ENCODE measurements around the genes HDAC10, PLXNB2 and SYCE3.

- PRO-cap, 2 experiments, result no peak in any of the 2 experiments
Measured at GRCh38 chr22:49971815-49972191, 11.2 kb downstream of the PIM3 start.

- PRO-cap, 2 experiments, result no peak in any of the 2 experiments
Measured at GRCh38 chr22:49983338-49983896, 22.8 kb downstream of the PIM3 start.

- PRO-cap, 2 experiments, result no peak in any of the 2 experiments
Measured at GRCh38 chr22:50203084-50203782, 2.4 kb downstream of the SELENOO start.

GRCh38 chr22:50250190-50251019, 660 bp downstream of the HDAC10 start:
- PRO-cap, 2 experiments, result no peak in any of the 2 experiments

GRCh38 chr22:50251020-50251818, at the start of gene HDAC10:
TSS of gene HDAC10 (minus strand) at chr22:50251265.
- PRO-cap, 2 experiments, result no peak in any of the 2 experiments

GRCh38 chr22:50304502-50305477, 2.7 kb downstream of the PLXNB2 start:
- PRO-cap, 2 experiments, result no peak in any of the 2 experiments

DNA sequence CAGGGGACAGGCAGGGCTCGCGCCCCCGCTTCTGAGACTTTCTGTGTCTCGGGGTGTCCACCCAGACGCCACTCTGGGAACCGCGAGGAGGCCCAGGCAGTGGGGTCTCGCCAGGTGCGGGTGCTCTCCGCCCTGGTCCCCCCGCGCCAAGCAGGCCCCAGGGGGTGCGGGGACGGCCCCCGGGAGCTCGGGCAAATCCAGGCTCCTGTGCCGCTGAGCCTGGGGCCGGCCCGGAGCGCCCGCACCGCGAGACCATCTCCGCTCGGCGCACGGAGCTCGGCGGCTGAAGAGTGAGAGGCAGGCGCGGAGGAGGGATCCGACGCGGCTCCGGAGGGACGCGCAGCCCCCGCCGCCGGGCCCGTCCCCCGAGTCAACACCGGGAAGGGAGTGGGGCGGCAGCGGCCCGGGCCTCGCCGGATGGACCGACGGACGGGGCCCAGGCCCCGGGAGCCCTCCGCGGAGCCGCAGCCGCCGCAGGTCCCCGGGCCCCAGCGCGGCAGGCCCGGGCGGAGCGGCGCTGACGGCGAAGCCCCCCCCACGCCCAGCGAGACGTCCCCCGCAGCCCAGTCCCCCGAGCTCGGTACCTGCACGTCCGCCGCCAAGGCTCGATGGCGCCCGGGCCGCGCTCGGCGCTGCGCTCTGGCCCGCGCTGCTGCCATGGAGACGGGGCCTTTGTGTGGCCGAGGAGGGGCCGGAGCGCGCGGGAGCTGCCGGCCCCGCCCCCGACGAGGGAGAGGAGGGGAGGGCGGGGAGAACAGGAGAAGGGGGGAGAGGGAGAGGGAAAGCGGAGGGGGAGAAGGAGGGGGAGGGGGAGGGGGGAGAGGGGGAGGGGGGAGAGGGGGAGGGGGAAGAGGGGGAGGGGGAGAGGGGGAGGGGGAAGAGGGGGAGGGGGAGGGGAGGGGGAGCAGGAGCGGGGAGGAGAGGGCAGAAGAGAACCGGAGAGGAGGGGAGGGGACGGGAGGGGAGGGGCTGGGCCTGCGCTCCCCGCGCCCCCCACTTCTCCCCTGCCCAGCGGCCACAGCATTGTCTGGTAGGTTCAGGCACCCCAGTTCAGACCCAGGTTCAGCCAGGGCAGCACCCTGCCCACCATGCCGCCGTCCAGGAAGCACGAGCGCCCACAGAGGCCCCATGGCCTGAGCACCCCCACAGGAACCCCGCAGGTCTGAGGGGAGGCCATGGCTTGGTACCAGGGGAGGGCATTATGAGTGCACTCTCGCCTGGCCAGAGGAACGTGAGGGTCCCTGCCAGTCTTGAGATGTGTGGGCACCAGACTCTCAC, at the start of gene PLXNB2:
Gene PLXNB2, minus strand, starts transcription at position 678 of the 1,278 bp plus-strand sequence.
- PRO-cap, 2 experiments, result peak in 1 of 2 experiments; most common minus-strand start position 610 of the sequence (in 1)

GRCh38 chr22:50371946-50372433, 28.9 kb downstream of the PPP6R2 start:
- PRO-cap, 2 experiments, result no peak in any of the 2 experiments

- PRO-cap, 2 experiments, result no peak in any of the 2 experiments
Measured at GRCh38 chr22:50400565-50401043, 57.5 kb downstream of the PPP6R2 start.

GRCh38 chr22:50415994-50416295, 58.9 kb downstream of the SBF1 start:
- PRO-cap, 2 experiments, result no peak in any of the 2 experiments

DNA sequence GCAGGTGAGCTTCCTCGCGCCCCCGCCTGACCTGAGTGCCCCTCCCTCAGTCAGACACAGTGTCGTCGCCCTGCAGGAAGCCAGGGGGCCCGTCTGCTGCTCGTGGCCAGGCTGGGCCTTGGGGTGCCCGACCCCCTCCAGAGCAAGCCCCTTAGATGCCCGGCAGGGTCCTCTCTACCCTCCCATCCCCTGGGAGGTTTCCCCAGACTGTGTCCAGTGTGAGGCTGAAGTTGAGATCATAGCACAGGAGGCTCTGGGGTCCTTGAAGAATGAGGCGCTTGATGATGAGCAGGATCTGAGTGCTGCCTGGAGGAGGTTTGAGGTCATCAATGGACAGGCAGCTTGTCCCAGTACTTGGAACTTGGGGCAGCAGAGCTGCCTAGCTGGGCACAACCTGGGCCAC, 31.5 kb downstream of the SBF1 start:
- PRO-cap, 2 experiments, result no peak in any of the 2 experiments

DNA sequence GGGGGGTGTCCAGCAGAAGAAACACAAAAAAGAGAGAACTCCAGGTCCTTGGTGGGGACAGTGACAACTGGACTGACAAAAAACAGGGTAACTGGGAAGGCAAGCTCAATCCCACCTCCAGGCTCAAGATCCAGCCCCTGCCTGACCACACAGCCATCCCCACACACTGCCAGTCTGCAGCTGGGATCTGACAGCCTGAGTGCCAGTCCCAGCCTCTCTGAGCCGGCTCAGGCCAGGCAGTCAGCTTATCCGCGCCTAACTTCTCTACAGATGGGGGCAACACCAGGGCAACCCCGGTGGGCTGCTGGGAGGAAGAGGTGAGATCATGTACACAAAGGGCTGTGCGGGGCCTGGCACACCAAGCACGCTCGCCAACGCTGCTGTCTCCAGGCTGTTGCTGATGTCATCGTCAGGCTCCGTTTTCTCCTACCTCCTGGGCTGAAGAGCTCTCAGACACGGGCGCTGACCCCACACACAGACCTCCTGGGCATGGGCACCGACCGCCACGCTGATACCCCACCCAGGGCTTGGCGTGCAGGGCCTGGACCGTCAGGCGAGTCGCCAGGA, 1.1 kb downstream of the SBF1 start:
- PRO-cap, 2 experiments, result peak in 1 of 2 experiments; most common plus-strand start position 452 of the sequence (in 1)

DNA sequence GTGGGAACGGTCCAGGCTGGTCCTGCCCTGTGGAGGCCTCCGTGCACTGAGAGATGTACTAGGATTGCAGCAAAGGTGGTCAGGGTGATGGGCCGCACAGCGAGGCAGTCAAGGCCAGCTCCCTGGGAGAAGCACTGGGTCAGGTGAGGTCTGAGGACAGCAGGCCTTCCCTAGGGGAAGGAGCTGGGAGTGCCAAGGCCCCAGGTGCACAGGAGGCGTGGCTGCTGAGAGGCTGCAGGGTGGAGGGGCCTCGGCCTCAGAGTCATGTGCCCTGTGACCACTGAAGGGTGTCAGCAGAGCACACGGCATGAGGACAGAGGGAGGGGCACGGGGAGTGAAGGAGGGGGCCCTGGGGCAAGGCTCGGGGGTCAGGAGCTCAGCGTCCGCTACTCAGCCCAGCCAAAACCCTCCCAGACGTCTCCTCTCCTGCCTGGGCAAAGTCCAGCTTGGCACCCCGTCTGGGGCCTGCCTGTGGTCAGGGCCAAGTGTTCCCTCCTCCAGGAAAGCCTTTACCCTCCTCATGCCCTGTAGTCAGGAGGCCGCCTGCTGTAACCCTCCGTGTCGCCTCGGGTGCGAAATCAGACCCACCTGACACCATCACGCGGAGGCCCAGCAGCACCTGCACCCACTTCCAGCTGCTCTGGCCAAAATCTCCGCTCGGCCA, 2.3 kb upstream of the MIOX start:
- PRO-cap, 2 experiments, result no peak in any of the 2 experiments

GRCh38 chr22:50532781-50533867, 826 bp upstream of the ODF3B start:
- PRO-cap, 2 experiments, result no peak in any of the 2 experiments

- PRO-cap, 2 experiments, result peak in 2 of 2 experiments; most common plus-strand start chr22:50563038 (in 2); most common minus-strand start chr22:50562889 (in 2)
Measured at GRCh38 chr22:50562803-50563836, at the start of gene SYCE3. TSS of gene SYCE3 (minus strand) at chr22:50562919.

- PRO-cap, 2 experiments, result no peak in any of the 2 experiments
Measured at GRCh38 chr22:50607660-50608065, 7.1 kb downstream of the MAPK8IP2 start.

GRCh38 chr22:50620667-50621908, 6.9 kb downstream of the ARSA start:
- PRO-cap, 2 experiments, result no peak in any of the 2 experiments

DNA sequence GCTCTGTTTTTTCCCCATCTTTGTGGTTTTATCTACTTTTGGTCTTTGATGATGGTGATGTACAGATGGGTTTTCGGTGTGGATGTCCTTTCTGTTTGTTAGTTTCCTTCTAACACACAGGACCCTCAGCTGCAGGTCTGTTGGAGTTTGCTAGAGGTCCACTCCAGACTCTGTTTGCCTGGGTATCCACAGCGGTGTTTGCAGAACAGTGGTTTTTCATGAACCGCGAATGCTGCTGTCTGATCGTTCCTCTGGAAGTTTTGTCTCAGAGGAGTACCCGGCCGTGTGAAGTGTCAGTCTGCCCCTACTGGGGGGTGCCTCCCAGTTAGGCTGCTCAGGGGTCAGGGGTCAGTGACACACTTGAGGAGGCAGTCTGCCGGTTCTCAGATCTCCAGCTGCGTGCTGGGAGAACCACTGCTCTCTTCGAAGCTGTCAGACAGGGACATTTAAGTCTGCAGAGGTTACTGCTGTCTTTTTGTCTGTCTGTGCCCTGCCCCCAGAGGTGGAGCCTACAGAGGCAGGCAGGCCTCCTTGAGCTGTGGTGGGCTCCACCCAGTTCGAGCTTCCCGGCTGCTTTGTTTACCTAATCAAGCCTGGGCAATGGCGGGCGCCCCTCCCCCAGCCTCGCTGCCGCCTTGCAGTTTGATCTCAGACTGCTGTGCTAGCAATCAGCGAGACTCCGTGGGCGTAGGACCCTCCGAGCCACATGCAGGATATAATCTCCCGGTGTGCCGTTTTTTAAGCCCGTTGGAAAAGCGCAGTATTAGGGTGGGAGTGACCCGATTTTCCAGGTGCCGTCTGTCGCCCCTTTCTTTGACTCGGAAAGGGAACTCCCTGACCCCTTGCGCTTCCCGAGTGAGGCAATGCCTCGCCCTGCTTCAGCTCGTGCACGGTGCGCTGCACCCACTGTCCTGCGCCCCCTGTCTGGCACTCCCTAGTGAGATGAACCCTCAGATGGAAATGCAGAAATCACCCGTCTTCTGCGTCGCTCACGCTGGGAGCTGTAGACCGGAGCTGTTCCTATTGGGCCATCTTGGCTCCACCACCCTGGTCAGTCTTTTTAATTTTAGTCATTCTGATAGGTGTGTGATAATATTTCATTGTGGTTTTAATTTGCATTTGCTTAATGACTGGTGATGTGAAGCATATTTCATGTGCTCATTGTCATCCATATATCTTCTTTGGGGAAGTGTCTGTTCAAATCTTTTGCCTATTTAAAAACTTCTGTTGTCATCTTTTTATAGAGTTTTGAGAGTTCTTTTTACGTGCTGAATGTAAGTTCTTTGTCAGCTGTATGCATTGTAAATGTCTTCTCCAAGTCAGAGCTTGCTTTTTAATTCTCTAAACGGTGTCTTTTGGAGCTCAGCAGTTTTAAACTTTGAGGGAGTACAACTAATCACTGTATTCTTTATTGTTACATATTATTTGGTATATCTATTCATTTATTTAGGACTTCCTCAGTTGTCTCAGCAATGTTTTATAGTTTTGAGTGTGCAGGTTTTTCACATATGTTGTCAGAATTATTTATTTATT, 18.8 kb downstream of the ACR start:
- PRO-cap, 2 experiments, result no peak in any of the 2 experiments

All from psoas muscle (tissue), 2 donors.